ENCODE data around the genes STX10, MISP3 and PRKACA.

GRCh38 chr19:13137077-13137536 lies 13.1 kb downstream of the STX10 start:
- PRO-cap = no peak

DNA sequence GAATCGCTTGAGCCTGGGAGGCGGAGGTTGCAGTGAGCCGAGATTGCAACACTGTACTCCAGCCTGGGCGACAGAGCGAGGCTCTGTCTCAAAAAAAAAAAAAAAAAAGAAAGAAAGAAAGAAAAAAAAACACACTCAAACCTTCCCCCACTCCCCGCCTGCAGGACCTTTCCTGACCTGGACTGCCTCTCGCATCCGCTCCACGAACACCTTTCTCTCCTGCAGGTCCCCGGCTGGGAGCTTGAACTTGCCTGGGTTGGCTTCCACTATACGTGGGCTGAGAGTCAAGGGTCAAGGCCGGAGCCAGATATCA lies 897 bp downstream of the STX10 start:
- PRO-cap = no peak

DNA sequence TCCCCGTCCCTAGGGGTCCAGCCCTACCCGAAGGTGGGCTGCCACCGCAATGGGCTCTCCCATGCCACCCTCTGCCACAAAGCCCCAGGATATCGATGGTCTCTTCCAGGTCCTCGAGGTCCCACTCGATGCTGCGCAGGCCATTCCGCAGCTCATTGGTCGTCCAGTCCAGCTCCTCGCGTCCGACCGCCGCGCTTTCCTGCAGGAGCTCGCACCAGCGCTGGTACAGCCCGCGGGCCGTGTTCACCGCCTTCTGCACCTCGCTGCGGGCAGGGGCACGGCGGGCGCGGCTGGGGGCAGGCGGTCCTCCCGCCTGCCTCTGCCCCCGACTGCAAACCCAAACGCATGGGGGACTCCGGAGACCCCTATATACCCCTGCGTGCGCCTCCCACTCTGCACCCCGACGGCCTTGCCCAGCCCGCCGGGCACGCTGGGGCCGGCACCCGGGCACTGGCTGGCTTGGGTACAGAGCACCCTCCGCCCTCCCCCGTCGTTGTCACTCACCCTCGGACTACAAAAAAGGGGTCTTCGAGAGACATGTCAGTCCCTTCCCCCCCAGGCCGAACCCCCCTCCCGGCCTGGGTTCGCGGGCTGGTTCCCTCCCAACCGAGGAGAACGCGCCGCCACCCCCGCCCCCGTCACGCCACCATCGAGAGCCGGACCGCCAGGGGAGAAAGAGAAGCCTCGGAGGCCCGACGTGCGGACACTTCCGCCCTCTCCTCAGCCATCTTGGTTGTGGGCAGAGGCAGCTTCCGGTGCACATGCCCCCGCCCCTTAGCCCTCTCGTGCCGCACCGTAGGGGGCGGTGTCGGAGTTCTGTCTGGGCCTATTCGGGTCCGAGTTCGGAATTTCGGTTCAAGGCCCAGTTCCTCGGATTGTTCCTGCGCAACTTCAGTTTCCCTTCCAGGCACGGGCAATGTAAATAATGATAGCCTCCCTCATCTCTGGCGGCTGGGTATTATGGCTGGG lies at the start of gene STX10:
TSS of gene STX10 (minus strand) at position 741 of the 969 bp plus-strand sequence.
- PRO-cap = unidirectional peak, minus-strand start at position 339 of the sequence; bidirectional peak, plus-strand start at position 865 of the sequence, minus-strand start at position 580 of the sequence

DNA sequence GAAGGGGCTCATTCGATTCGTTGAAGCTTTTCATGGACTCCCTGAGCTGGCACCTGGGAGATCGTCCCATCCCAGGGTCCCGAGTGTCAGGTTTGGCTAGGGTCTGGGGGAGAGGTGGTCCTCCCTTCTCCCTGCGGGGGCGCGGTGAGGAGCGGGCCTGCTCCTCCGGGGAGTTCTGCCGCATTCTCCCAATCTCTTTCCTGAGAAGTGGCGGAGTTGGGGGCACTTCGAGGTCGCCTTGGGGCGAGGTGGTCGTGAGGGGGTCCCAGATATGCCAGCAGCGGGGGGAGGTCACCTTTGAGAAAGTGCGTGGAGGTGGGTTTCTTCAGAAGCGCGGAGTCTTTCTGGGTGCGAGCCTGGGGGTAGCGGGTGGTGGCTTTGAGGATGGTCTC lies 389 bp downstream of the IER2 start:
- PRO-cap = no peak

DNA sequence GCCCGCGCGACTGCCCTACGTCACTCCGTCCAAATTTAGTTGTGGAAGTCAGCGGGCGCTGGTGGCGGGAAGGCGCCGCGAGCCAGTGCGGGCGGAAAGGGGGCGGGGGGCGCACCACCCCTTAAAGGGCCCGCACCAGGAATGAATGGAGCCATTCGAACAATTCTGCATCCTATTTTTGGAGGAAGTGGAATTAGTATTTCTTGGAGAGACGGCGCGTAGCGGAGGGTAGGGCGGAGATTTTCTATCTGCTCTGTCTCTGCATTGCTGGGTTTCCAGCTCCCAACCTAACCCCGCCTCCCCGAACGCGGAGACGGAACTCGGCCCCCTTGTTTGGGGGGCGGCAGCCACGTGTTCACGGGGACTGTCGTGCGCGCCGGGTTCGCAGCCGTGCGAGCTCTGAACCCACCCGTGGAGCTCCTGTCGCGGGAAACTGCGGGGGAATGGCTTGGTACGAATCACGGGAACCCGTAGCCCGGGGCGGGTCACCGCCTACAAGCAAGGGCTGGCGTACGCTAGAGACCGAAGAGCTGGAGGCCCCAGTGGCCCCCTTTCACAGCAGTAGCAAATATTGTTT lies 1.8 kb downstream of the IER2 start:
- PRO-cap = bidirectional peak, plus-strand start at position 42 of the sequence, minus-strand start outside the sequence; bidirectional peak, plus-strand start at position 518 of the sequence, minus-strand start at position 435 of the sequence

DNA sequence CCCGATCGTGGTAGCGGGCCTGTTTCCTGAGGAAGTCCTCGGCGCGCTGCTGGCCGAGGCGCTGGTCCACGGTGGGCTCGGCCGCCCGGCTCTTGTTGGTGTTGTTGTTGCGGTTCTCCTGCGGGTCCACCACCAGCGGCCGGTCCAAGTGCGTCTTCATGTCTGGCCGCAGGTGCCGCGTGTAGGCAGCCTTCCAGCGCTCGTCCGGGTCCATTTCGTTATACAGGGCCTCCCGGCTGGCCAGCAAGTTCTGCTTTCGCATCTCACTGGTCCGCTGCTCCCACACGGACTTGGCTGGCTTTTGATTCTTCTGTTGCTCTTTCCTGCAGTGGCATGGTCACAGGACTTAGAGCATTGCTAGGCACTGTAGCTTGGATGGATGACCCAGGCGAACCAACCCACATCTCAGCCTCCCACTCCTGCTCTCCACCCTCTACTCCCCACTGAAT lies 148.8 kb downstream of the IER2 start:
- PRO-cap = no peak

DNA sequence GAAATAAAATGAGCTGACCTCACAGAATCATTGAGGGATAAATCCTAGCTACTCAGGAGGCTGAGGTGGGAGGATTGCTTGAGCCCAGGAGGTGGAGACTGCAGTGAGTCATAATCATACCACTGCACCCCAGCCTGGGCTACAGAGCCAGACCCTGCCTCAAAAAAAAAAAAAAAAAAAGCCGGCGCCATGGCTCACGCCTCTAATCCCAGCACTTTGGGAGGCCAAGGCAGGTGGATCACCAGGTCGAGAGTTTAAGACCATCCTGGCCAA lies 7.2 kb downstream of the YJU2B start:
- PRO-cap = no peak

DNA sequence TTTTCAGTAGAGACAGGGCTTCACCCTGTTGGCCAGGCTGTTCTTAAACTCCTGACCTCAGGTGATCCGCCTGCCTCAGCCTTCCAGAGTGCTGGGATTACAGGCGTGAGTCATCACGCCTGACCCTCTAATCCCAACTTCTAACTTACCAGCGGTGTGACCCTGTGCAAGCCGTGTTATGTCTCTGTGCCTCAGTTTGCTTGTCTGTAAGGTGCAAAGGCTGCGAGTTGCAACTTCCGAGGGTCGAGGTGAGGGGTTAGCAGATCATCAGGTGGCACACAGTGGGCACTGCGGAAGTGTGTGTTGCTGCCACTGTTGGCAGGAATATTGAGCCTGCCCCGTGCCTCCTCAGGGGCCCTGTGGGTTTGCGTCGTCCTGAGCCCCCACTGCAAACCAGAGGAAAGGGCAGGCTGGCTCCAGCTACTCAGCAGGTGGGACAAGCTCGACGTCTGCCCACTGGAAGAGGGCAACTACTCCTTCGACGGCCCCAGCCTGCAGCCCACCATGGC lies 17.5 kb downstream of the ZSWIM4 start:
- PRO-cap = no peak

DNA sequence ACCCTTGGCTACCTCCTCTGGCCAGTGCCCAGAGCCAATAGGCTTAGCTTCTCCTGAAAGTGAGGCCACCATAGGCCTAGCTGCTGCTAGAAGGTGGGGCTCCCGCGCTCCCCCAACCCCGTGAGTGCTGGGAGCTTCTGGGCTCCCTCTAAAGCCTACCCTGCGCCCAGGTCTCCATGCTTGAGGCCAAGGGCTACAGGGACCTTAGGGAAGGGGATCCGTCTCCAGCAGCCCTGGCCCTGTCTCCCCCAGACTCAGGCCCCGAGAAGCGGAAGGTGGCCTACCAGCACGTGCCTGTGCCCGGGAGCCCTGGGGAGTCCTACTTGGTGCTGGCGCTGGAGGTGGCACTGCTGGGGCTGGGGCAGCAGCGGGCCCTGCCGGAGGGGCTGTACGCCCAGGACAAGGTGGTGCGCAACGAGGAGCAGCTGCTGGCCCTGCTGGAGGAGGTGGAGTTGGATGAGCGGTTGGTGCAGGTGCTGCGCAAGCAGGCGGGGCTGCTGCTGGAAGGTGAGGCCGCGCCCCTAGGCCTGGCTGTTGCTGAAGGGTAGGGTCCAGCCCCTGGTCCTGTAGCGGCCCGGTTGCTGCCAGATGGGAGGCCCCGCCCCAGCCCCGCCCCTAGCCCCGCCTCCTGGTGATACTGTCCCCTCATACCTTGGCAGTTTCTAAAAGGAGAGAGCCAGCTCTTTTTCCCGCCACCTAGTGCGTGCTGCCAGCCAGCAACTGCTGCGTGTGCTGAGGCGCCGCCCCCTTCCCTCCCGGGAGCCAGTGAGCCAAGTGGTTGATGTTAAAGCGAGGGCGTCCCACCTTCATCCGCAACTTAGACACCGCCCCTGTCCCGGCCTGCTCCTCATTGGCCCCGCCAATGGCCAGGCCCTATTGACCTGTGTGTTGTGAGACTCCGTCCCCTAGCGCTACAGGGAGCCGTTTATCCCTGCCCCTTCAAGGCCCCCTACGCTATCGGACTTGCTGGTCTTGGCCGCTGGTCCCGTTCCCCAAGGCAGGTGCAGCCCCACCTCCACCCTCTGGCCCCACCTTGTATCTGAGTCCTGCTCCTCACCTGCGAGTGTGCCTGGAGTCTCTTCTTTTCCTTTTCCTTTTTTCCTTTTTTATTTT lies 22.6 kb downstream of the ZSWIM4 start:
- PRO-cap = no peak

- PRO-cap = no peak
These were observed 28.3 kb downstream of the ZSWIM4 start for GRCh38 chr19:13823335-13824144.

DNA sequence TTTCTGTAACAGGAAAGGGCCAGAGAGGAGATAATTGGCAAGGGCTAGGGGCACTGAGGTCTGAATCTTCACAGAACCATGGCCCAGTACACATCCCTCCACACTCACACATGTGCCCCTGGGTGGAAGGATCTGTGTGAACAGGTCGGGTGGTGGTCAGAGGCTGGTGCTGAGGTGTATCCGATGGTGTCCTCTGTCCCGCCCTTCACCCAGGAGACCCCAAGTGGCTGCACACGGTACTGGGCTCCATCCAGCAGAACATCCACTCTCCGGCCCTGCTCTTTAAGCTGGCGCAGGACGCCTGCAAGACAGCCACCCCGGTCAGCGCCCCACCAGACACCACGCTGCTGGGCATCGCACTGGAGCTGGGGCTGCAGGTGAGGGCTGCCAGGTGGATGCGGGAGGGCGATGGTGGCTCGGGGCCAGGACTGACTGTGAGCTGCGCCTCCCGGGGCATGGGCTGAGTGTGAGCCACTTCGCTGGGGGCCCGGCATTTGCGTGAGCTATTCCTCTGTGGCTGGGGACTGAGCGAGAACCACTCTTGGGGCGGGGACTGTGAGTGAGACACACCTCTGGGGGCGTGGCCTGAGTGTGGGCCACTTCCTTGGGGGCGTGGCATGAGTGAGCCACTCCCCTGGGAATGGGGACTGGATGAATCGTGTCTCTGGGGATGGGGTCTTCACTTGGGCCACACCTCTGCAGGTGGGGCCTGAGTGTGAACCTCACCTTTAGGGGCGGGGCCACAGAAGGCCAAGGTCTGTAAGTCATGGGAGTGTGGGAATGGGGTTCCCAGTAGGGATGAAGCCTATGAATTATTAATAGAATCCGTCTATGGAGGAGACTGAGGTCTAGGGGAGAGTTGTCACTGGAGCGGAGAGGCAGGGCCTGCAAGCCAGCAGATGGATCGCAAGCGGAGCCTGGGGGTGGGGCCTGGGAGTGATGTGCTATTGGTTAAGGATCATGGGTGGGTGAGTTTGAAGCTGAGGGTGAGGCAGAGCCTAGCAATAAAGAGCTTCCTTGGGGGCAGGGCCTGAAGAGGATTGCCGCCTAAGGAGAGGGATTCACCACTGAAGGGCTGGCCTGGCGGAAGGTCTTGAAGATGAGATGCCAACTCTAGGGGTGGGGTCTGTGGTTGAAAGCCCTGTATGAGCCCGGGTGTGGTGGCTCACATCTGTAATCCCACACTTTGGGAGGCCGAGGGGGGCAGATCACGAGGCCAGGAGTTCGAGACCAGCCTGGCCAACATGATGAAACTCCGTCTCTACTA lies 30.5 kb downstream of the ZSWIM4 start:
- PRO-cap = no peak

DNA sequence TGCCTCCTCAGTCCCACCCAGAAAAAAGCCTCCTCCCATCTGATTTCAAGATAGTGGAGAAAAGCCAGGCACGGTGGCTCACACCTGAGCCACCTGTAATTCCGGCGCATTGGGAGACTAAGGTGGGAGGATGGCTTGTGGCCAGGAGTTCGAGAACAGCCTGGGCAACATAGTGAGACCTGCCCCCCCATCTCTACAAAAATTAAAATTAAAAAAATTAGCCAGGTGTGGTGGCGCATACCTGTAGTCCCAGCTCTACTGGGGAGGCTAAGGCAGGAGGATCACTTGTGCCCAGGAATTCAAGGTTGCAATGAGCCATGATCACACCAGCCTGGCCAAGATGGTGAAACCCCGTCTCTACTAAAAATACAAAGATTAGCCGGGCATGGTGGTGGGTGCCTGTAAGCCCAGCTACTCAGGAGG lies 39.4 kb downstream of the ZSWIM4 start:
- PRO-cap = no peak

GRCh38 chr19:13865477-13866781 lies 11.0 kb upstream of the NANOS3 start:
- PRO-cap = bidirectional peak, plus-strand start at chr19:13865820, minus-strand start at chr19:13865598; unidirectional peak, minus-strand start at chr19:13865640; unidirectional peak, minus-strand start at chr19:13866094

GRCh38 chr19:13874078-13874484 lies 2.9 kb upstream of the NANOS3 start:
- PRO-cap = no peak

DNA sequence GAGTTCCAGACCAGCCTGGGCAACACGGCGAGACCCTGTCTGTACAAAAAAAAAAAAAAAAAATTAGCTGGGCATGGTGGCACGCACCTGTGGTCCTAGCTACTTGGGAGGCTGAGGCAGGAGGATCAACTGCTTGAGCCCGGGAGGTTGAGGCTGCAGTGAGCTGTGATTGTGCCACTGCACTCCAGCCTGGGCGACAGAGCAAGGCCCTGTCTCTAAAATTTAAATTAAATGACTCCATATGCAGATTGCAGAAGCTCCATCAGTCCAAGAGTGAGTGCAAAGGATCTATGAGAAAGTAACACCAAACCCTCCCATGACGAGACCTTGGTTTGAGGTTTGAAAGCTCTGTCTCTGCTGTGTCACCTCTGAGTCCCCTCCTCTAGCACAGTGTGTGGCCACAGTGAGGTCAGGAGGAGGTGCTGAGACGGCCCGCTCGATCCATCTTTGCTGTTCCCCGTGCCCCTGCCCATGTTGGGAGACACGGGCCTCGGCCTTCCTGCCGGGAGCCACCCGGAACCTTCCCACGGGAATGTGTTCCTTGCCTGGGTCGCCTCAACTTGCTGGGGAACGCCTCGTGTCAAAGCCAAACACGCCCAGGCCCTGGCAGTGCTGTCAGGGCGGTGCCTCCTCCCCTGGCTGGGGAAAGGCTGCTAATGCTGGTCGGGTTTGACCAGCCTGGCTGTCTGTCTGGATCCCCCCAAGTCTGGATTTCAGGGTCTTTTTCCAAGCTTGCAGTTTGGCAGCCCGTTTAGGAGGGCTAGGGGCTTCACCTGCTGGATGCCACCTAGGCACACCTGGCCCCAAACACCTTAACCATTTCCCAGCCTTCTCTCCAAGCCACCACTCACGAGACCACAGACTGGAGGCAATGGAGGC lies 10.1 kb downstream of the NANOS3 start:
- PRO-cap = bidirectional peak, plus-strand start at position 656 of the sequence, minus-strand start at position 526 of the sequence

GRCh38 chr19:13975766-13976358 lies 23.6 kb downstream of the DCAF15 start:
- PRO-cap = no peak

DNA sequence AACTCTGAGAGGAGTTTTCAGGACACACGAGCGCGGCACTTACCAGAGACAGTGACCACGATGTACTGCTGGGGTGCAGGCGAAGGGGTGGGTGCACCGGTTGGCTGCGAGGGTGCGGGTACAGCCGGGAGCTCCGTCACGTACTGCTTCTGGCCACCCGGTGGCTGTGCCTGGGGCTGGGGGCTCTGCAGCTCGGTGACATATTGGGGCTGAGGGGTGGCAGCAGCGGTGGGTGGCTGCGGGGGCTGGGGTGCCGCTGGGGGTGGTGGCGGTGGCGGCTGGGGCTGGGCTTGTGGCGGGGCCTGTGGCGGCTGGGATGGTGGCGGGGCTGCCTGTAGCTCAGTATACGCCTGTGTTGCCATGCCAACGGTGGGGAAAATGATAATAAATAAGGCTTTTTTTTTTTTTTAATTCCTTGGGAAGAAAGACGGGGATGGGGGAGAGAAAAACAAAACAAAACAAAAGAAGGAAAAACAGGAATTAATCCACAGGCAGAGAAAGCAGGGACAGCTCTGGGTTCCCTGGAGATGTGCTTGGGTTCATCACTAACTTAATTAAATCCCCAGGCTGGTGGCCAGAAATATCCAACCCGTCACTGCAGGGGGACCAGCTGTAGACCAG lies 12.5 kb downstream of the RFX1 start:
- PRO-cap = no peak

DNA sequence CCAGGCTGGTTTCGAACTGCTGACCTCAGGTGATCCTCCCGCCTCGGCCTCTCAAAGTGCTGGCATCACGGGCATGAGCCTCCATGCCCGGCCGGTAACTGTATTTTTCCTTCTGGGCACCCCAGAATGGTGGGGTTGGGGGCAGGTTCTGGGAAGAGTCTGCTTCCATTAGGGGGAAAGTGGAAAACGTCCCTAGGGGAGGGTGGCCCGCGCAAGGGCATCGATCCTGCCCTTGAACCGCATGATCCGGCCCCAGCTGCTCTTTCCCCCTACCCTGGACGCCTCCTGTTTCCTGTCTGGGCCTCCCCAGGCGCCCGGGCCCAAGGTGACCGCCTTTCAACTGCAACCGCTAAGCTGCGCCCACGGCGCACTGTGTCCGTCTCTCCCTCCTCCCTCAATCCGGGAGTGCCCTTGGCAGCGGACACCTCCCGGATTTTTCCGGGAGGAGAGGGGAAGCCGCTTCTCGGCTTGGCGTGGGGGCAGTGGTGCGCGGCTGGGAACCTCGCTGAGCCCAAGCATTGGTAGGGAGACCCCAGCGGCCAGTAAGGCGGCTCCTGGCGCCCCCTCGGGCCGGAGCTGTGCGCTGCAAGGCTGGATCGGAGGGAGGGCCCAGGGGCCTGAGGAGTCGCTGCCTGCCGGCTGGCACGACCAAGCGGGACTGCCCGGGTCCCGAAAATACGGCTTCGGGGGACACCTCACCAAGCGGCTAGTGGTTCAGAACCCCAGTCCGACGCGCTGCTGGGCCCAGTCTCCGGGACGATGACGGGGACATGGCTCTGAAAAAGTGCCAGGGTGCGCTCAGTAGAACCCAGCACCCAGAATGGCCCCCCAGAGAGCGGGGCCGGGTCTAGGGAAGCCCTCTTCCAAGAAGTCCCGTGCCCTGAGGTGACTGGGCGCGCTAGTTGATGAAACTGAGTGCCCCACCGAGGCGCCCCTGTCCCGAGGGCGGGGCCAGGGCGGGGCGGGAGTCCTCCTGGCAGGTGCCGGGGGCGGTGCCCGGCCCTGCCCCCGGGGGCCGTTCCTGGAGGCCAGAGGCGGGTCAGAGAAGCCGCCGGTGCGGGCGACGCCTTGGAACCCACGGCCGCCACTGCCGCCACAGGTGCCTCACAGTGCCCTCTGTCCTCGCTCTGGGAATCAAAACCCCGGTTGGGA lies at the start of gene MISP3:
TSS of gene MISP3 (plus strand) at position 1,071 of the 1,152 bp plus-strand sequence.
- PRO-cap = no peak

DNA sequence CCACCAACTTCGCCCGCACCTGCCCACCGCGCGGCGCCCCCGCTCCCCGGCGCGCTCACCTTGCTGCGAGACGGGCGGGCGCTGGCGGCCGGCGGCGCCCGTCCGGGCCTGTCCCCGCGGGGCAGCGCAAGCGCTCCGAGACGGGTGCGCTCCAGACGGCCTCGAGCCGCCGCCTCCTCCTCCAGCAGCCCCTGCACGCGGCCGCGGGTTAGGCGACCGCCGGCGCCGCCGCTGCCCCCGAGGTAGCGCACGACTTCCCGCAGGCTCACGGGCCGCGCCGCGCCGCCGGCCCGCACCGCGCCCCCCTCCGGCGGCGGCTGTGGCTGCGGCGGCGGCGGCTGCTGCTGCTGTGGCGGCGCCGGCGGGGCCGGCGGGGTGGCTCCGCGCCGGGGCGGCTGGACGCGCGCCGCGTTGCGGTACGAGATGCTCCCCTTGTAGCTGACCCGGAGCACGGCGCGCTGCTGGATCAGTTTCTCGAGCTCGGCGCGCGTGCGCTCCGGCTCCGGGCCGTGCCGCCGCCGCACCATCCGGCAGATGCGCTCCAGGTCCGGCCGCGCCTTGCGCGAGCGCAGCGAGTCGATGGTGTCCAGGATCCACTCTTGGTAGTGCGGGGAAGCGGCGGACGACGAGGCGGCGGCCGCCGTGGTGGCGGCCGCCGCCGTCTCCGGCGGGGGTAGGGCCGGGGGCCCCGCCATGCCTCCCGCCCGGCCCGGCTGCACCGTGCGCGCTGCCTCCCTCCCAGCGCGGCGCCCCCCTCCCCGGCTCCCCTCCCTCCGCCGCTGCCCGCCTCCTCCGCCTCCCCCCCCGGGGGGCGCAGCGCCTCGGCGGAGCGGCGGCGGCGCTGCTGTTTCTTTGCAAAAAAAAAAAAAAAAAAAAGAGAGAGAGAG lies 4.4 kb upstream of the C19orf67 start:
- PRO-cap = no peak

- PRO-cap = bidirectional peak, plus-strand start at chr19:14118078, minus-strand start at chr19:14117736
These were observed at the start of gene PRKACA for GRCh38 chr19:14117438-14117947. Gene PRKACA, minus strand, starts transcription at chr19:14117762.